Skeletal muscle cell (primary cell): ENCODE measurements around a stretch of chr16.

DNA sequence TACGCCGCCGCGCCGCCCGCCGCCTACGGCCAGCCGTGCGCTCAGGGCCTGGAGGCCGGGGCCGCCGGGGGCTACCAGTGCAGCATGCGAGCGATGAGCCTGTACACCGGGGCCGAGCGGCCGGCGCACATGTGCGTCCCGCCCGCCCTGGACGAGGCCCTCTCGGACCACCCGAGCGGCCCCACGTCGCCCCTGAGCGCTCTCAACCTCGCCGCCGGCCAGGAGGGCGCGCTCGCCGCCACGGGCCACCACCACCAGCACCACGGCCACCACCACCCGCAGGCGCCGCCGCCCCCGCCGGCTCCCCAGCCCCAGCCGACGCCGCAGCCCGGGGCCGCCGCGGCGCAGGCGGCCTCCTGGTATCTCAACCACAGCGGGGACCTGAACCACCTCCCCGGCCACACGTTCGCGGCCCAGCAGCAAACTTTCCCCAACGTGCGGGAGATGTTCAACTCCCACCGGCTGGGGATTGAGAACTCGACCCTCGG is 1.7 kb downstream of the FOXC2 start:
- RRBS, result under 1% methylated on average over 29 of the region's 64 CpGs

DNA sequence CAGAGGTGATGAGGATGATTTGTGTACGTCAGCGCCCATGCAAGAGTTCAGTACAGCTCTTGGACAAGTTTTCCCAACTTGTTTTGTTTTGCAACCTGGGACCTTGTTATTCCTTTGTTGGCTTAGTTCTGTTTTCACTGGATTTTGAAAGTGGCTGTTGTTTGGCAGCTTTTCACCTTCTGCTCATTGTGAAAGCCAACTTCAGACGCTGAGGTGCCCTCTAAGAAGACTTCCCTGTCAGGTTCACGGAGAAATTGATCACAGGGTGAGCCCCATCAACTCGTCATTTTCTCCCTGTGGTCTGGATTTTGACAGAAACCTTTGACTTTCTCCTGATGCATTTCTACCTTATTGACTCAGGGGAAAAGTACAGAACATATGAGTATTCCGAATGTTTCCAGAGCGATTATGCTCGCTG is 85.6 kb downstream of the FOXL1 start:
- RRBS, result no CpG with 5 or more reads among the region's 8 CpGs

- RRBS, result no CpG with 5 or more reads among the region's 13 CpGs
Observed at GRCh38 chr16:86740787-86741230, 162.5 kb downstream of the FOXL1 start.

DNA sequence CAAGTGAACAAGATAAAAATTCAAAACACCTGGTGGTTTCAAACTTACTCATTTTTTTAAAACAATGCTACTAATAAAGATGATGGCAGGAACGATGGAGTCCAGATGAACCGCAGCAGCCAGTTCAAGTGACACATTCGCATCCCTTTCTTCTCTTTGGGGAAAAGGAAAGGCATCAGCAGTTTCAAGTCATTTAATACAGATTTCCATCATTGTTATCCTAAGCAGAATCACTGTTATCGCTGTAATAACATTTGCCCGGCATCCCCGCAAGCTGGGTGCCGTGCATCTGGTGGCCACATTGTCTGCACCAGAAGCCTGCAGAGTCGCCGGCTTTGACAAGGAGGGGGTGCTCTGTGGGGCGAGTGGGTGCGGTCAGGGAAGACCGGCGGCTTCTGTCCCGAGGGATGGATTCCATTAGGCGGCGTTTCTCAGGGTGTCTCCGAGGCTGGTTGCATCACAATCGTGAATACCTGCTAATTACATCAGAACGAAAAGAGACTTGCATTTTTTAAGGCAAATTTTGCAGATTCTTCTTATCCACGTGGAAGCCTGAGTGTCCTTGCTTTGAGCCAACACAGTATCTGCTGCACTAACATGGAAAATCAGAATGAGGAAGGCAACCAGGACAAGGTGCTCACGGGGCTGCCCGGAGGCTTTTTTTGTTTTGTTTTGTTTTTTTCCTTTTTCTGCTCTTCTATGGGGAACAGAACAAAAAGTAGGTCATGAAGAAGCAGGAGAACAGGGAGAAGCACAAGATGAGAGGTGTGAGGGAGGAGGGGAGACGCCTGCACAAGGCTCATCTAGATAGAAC is 183.3 kb downstream of the FOXL1 start:
- RRBS, result 12% methylated on average over 9 of the region's 23 CpGs

DNA sequence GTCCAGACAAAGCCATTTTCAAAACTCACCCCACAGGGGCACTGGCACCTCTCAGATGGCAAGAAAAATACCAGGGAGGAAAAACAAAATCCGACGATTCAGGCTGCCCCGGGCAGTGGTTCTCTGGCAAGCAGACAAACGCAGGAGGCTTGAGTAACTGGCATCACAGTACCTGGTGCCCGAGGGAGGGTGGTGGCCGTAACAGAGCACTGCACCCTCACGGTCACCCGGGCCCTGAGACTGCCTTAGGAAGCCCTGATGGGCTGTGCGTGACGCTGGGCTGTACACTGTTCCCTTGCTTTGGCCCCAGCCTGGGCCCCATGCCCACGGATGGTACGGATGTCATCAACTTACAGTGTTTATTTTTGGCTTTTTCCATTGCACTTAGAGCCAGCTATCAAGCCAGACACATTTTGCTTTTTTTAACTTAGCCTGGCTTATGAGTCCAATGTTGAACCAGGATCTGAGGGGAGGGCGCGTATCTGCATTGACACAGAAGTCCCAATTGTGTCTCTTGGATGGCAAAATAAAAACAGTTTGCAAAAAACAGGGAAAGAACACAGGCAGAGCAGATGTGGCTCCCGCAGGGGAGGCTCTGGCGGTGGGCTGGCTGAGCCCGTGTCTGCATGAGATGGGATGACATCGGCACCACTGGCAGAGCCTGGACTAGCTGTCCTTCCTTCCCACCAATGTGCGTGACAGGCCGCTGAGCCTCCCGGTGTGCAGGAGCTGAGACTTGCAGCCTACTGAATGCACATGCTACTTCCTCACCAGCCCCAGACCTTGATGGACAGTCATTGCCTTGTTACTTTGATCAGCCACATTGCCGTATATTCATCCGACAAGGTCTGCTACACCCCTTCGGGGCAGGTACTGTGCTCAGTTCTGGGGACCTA is 287.7 kb downstream of the FOXL1 start:
- RRBS, result no CpG with 5 or more reads among the region's 24 CpGs

DNA sequence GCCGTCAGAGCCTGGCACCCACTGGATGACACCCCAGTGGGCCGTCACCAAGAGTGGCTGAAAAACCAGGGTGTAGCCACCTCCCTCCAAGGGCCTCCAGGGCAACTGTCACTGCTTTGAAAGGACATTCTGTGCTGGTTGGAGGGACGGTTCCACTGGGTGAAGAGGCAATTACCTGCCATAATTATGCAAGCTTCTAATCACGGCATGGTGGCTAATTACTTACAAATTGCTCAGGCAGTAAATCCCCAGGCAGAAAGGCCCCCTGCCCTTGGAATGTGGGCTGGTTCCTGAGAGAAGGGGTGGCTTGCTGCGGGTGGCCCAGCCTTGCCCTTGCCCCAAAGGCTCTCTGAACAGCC is 332.0 kb downstream of the C16orf95 start:
- RRBS, result no CpG with 5 or more reads among the region's 5 CpGs

- RRBS, result no CpG with 5 or more reads among the region's 7 CpGs
Observed at GRCh38 chr16:87033992-87034390, 283.2 kb downstream of the C16orf95 start.

DNA sequence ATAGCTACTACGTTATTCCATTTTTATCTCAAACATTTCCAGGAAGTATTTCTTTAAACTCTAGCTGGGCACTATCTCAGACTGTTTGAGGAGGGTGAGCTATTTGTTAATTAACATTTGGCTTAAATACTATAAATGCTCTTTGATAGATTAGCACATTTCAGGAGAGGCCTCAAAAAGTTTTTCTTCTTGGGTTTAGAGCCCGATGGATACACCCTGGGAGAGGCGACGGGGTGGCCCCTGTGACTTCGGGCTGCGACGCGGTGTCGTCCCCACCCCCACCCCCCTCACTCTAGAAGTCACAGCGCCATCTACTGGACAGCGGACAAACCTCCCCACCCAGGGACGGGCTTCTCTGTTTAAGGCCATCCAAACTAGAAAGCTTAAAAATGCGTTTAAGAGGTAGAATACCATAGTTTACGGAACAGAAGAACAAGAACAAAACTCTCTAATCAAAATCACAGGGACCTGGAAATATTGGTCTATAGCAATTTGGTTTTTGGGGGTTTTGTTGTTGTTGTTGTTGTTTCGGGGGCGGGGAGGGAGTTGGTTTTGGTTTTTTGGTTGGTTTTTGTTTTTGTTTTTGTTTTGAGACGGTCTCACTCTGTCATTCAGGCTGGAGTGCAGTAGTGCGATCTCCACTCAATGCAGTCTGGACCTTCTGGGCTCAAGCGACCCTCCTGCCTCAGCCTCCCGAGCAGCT is 254.5 kb downstream of the C16orf95 start:
- RRBS, result no CpG with 5 or more reads among the region's 20 CpGs

- RRBS, result no CpG with 5 or more reads among the region's 3 CpGs
Observed at GRCh38 chr16:87201171-87201422, 116.1 kb downstream of the C16orf95 start.

DNA sequence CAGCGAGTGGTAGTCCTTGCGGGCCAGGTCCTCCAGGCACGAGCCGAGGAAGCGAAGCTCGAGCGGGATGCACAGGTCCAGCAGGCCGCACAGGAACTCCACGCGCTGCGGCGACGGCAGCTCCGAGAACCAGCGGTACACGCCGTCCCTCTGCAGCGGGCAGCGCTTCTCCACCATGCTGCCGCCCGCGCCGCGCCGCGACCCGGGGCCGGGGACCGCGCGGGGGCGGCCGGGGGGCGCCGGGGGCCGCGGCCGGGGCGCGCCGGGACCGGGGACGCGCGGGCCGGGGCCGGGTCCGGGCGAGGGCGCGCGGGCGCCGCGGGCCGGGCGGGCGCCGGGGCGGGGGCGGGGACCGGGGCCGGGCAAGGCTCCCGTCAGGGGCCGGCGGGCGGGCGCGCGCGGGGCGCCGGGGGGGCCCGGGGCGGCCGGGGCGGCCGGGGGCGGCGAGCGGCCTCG is 734 bp downstream of the ZCCHC14 start:
- RRBS, result 1% methylated on average over 5 of the region's 82 CpGs

GRCh38 chr16:87540958-87541993 is 48.5 kb upstream of the ZCCHC14 start:
- RRBS, result 8% methylated on average over 5 of the region's 43 CpGs

DNA sequence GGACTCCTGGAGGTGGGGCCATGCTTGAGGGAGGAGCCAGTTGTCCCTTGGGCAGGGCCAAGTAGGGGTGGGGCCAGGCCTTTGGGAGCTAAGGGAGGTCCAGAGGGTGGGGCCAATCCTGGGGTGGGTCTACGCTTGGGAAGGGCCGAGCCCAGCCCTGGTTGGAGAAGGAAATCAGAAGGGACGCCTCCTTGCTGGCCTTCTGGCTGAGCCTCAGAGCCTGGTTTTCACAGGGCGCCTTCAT is 41.3 kb upstream of the JPH3 start:
- RRBS, result no CpG with 5 or more reads among the region's 4 CpGs

GRCh38 chr16:87791176-87791706 is 25.5 kb upstream of the KLHDC4 start:
- RRBS, result 88% methylated on average over 8 of the region's 22 CpGs

DNA sequence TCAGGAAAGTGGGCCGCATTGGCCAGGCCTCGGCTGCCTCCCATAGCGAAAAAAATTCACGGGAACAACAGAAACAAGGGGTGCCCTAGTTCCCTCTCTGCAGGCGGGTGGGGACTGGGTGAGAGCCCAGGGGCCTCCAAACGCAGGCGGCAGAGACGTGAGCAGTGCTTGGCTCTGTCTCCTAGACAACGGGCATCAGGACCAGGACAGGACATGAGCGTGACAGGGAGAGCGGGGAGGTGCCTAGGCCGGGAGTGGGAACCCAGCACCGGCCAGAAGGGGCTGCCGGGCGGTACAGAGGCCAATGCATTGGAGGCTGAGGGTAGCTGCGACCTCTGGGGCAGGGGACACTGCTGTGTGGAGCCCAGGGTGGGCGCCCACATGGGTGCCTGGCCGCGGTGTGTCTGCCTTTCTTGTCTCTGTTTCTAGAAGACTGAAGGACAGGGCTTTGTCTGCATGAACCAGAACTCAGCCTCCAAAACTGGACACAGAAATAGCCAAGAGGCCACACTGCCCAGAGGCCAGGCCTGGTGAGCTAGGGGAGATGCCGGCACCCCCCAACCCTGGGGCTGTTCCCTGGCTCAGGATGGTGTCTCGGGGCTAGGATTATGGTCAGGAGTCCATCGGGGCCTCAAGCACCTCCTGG is 37.5 kb downstream of the SLC7A5 start:
- RRBS, result no CpG with 5 or more reads among the region's 22 CpGs

- RRBS, result 91% methylated on average over 14 of the region's 44 CpGs
Observed at GRCh38 chr16:87845796-87846872, 23.2 kb downstream of the SLC7A5 start.

- RRBS, result no CpG with 5 or more reads among the region's 26 CpGs
Observed at GRCh38 chr16:87852692-87853609, 16.4 kb downstream of the SLC7A5 start.

GRCh38 chr16:87865628-87866527 is 3.4 kb downstream of the SLC7A5 start:
- RRBS, result 81% methylated on average over 1 of the region's 23 CpGs

- RRBS, result no CpG with 5 or more reads among the region's 22 CpGs
Observed at GRCh38 chr16:87932318-87933174, 3.8 kb downstream of the CA5A start.

GRCh38 chr16:87947693-87948582 is 3.3 kb upstream of the BANP start:
- RRBS, result no CpG with 5 or more reads among the region's 20 CpGs

DNA sequence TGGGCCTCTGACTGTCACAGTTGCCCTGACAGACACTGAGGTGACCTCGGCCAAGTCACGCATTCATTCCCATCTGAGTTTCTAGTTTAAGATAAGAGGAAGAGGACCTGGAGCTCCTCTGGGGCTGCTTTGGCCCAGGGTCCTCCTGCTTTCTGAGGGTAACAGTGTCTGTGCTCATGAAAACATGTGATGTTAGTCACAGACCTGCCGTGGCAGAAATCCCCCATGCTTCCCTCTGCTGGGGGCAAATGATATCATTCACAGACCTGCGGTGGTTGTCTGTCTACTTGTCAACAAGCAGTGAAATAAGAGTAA is 35.2 kb downstream of the BANP start:
- RRBS, result no CpG with 5 or more reads among the region's 4 CpGs